Measurements from ENCODE around the genes SMAD3 and CLN6.

DNA sequence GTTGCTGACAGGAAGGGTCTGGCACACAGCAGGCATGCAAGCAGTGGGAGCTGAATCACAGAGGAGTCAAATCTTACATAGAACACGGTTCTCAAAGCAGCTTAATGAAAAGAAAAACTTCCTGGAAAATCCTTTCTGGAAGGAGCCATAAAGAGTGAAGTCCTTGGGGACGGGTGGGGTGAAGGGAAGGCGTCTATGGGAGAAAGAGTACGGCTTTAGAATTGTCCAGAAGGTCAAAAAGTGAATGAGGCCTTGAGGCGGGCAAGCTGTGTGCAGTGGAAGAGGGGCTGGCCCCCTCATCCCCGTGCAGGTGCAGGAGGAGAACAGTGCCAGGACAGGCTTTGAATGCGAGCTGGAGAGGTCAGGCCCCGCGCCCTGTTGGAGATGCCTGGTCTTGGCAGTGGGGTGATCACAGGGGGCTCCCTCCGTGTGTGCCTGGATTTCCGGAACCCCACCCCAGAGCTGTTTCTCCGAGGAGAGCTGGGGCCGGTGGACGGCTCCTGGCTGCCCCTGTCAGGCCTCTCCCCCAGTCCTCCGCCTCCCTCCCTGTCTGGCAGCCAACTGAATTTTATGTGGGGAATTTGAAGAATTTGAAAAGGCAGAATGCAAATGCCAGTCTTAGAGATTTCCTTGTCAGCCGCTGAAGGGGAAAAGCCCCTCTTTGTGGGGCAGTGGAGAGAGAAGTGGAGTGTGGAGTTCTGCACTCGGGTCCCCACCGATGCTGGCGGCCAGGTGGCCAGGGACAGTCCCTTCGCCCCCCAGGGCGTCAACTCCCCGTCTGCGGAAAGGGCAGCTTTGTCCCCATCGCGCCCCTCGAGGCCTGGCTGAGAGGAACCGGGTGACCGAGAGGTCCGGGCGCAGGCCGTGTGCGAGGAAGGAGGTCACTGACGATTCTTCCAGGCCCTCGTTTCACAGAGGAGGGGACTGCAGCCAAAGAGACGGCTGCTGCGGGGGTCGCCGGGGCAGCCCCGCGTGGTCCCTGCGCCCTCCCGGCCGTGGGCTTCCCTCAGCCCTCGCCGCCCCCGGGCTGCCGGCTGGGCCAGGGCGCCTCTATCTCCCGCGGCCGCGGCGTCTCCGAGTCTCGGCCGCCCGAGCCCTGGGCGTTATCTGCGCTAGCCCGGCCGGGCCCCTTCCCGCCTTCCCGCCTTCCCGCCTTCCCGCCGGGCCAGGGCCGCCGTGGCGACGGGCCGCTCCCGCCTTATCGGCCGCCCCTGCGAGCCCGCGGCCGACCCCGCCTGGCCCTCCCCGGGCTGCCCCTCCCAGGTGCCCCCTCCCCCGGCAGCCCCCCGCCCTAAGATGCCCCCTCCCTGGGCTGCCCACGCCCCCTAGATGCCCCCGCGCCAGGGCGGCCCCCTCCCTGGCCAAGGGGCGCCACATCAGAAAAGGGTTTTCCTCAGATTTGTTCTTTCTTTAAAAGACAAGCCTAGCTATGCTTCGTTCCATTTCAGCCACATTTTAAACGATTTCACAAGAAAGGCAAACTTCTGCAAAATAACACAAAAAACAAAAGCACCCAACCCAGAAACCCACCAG lies 56.0 kb upstream of the LCTL start:
- PRO-cap, result no peak

DNA sequence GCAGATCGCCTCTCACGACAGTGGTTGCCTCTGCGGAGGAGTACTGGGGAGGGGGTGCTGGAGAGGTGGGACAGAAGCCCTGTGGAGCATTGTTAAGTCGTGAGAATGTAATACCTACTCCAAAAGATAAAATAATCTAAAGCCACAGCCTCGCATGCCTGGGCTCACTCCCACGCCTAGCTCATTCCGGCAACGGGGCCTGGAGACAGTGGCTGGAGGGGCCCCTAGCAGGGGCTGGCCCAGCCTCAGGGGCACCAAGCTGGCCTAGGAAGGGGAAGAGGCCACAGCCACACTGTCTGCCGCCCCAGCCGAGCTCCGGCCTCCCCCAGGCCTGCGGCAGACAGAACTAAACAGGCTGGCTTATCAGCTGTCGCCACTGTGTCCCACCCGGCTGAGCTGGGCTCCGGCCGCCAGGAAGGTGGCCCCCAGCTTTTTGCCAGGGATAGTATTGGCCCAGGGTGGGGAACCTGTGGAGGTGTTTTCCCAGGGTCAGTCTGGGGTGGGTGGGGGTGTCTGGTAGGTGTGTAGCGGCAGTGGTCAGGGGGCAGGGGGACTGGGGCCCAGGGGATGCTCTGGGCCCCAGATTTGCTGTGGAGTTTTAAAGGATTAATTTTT lies 65.2 kb upstream of the LCTL start:
- PRO-cap, result no peak

DNA sequence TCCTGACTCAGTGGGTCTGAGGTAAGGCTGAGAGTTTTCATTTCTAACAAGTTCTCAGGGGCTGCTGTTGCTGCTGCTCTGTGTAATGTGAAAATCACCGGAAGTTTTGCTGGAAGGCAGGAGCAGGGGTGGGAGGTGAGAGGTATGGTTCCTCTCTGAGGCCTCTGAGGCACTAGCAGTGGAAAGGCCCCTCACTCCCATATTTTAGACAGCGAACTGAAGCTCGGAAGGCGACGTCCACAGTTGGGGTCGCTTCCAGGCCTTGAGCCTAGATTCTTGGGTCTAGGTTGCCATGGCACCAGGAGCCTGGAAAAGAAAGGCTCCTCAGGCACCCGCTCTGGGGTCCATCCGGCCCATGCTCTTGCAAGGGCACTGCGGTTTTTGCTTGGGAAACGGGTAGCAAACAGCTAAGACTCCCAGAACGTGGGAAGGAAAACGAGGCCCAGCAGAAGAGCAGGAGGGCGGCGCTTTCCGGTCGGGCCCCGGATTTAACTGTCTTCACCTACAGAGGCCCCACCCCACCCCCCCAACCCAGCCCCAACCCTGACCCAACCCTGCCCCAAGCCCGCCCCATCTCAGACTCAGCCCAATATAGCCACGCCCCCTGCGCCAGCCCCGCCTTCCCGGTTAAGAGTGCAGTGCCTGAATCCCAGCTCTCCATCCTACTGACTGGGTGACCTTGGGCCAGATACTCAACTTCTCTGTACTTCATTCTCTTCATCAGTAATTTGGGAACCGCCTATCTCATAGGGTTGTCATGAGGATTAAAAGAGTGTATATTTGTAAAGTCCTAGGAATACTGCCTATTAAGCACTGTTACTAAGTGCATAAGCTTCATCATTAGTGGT lies 28.6 kb upstream of the SMAD6 start:
- PRO-cap, result no peak

- PRO-cap, result bidirectional peak, plus-strand start at chr15:66734408, minus-strand start at chr15:66734174
Measured at GRCh38 chr15:66733961-66734550, 32.0 kb downstream of the SMAD6 start.

DNA sequence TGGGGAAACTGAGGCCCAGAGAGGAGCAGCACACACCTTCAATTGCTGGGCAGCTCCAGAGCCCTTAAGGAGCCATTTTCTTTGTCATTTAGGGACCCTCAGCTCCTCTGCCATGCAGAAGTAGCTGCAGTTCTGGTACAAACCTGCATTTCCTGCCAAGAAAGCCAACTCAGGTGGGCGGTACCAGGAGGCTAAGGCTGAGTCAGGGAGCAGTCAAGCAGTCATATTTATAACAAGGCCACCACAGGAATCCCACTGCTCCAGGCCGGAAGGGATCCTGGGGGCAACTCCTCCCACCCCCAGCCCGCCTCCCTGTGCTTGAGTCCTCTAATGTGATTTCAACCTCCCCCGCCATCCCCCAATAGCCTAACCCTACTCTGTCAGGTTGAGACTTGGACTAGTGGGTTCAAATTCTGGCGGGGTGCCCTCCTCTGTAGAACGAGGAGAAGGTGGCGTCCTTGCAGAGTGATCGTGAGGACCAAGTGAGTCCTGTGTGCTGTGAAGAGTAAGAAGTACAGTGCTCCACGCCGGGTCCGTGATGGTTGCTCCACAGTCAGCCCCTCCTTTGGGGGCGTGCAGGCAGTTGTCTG lies 78.1 kb downstream of the SMAD6 start:
- PRO-cap, result no peak

GRCh38 chr15:66877729-66878477 lies 175.9 kb downstream of the SMAD6 start:
- PRO-cap, result no peak

GRCh38 chr15:67033922-67034344 lies 31.5 kb upstream of the SMAD3 start:
- PRO-cap, result no peak

- PRO-cap, result bidirectional peak, plus-strand start at chr15:67065845, minus-strand start at chr15:67065419; bidirectional peak, plus-strand start at chr15:67066176, minus-strand start at chr15:67066159; bidirectional peak, plus-strand start at chr15:67066617, minus-strand start at chr15:67066334
Measured at GRCh38 chr15:67065547-67066406, at the start of gene SMAD3. TSS of gene SMAD3 (plus strand) at chr15:67065602.

DNA sequence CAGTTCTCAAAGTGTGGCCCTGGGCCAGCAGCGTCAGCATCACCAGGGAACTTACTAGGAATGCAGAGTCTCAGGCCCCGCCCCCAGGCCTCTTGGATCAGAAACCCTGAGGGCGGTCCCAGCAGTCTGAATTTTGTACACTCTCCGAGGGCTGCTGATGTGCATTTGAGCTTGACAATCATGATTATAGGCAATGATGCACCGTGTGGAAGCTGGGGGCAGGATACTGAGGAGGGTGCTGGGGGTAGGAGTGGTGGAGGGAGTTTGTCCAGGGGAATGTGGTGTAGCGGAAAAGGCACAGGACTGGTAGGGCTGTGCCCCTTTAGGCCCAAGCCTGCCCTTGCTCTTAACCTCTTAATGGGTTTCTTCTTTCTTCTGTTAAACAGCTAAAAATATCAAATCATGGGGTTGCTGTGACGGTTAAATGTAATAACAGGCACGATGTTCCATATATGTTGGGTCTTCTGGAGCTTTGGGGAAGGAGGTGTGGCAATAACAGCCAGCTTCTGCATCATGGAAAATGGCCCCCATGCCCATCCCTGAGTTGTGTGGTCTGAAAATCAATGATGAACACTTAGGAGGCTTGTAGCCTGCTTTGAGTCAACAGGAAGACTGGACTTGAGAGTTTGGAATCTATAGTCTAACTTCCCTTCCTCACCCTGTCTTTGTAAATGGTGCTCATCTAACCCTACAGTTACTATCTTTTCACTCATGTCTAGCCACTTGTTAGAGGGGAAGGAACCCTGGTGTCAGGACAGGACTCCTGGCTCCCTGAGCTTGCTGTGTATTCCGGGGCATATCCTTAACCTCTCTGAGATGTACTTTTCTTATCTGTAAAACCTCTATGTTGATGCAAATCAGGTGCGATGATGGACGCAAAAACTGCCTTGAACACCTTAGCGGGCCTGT lies 27.3 kb downstream of the SMAD3 start:
- PRO-cap, result no peak

DNA sequence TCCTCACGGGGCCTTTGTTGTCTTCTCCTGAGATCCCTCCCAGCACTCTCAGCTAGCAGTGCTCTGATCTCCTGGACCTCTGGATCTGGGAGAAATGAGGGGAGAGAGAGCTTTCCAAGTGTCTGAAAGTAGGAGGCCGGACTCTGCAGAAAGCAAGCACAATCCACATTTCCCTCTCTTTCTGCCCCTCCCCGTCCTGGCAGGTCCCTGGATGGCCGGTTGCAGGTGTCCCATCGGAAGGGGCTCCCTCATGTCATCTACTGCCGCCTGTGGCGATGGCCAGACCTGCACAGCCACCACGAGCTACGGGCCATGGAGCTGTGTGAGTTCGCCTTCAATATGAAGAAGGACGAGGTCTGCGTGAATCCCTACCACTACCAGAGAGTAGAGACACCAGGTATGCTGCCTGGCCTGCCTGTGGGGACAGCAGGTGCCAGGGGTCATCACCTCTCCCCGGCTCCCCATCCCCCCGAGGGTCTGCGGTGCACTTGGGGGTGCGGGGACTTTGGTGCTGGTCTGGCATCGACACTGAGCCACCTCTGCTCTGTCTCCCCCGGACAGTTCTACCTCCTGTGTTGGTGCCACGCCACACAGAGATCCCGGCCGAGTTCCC lies 89.7 kb downstream of the AAGAB start:
- PRO-cap, result no peak

DNA sequence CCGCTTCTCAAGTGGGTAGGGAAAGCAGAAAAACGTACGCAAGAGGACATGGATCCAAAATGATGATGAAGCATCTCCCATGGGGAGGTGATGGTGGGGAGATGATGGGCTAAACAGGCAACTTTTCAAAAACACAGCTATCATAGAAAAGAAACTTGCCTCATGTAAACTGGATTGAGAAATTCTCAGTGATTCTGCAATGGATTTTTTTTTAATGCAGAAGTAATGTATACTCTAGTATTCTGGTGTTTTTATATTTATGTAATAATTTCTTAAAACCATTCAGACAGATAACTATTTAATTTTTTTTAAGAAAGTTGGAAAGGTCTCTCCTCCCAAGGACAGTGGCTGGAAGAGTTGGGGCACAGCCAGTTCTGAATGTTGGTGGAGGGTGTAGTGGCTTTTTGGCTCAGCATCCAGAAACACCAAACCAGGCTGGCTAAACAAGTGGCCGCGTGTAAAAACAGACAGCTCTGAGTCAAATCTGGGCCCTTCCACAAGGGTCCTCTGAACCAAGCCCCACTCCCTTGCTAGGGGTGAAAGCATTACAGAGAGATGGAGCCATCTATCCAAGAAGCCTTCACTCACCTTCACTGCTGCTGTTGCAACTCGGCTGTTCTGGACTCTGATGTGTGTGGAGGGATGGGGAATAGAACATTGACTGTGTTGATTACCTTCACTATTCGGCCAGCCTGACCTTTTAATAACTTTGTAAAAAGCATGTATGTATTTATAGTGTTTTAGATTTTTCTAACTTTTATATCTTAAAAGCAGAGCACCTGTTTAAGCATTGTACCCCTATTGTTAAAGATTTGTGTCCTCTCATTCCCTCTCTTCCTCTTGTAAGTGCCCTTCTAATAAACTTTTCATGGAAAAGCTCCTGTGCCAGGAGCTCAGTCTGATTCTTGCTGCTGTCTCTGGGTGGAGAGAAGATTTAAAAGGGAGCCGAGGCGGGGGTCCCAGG lies 59.9 kb downstream of the AAGAB start:
- PRO-cap, result no peak

DNA sequence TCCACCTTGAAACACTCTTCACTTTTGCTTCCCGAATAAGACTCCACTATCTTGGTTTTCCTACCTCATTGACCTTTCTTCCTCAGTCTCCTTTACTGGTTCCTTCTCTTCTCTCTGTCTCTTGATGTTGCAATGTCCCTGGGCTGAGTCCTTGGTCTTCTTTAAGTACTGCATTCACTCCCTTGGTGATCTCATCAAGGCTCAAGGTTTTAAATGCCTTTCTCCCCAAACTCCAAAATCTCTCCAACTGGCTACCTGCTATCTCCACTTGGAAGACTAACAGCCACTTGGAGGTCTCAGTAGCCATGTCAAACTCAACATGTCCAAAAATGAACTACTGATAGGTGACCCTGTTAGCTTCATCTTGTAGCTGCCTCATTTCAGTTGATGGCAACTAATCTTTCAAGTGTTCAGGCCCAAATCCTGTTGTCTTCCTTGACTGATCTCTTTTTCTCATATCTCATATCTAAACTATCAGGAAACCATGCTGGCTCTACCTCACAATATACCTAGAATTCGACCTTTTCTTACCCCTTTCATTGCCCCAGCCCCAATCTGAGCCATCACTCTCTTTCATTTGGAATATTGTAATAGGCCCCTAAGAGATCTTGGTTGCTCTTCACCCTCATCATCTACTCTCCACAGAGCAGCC lies 31.3 kb downstream of the AAGAB start:
- PRO-cap, result no peak

GRCh38 chr15:67520330-67520894 lies 519 bp upstream of the C15orf61 start:
- PRO-cap, result bidirectional peak, plus-strand start at chr15:67520720, minus-strand start at chr15:67520621

DNA sequence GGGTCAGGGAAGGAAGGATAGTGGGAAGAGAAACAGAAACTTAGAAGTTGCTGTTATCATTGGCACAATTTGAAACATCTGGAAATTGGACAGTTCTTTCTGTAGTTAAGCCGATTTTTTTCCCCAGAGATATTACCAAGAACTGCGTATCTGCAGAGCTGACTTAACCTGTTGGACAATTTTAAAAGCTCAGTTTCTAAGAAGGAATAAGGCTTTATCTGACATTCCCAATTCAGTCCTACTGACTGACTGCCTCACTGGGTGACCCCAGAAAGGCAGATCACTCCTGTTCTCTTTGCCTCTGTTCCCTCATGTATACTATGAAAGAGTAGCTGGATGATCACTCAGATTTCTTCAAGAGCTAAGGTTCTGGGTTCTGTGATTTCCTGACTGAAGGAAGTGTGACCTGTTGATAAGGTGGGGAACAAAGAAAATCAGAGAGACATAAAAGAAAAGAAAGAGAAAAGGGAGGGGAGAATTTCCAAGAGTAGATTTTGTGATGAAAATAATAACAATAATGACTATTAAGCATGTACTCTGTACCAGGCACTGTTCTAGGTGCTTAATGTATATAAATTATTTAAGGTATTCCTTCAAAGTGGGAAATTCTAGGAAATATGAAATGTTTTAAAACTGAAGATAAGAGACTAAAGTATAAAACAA lies 128.4 kb downstream of the MAP2K5 start:
- PRO-cap, result no peak

DNA sequence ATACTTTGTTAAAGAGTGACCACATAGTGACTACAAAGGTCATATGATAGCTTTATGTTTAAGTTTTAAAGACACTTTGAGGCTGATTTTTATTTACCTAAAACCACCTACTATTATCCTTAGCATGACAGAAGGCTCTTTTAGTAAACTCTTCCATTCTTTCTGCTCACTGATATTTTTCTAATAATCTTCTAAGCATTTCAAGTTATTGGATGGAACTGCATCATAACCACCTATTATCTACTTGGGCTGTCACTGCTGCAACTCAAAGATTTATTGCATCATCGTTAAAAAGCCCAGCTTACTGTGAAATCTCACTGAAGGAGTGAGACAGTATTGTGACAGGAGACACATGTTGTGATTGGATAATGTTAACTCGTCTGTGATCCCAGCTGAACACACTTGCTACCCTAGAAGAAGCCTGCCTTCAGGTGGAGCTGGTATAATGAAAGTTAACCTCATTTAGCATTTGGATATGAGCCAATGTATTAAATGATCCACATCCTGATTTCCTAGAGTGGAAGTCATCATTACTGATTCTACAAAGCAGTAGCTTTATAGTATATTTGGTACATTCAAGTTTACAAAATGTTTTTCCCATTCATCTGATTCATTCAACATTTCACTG lies 138.1 kb downstream of the MAP2K5 start:
- PRO-cap, result no peak

- PRO-cap, result no peak
Measured at GRCh38 chr15:67925049-67925799, 99.9 kb downstream of the SKOR1 start.

DNA sequence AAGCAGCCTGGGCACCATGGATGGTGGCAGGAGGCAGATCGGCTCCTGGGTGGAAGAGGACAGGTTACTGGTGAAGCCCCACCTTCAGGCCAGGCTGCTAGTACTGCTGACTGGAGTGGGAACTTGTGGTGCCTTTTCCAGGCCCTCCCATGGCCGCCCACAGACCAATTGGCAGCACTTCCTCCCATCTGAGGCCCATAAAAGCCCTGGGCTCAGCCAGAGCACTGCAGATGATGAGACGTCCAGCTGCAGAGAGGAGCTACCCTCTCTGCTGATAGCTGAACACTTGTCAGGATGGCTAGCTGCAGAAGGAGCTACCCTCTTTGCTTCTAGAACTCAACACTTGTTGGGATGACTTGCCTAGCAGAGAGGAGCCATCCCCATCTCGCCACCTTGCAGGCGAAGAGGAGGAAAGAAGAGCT lies 8.1 kb upstream of the PIAS1 start:
- PRO-cap, result no peak

- PRO-cap, result no peak
Measured at GRCh38 chr15:68156174-68157075, 48.7 kb downstream of the CALML4 start.

GRCh38 chr15:68207105-68208085 lies 2.3 kb upstream of the CALML4 start:
- PRO-cap, result no peak

GRCh38 chr15:68229045-68229938 lies at the start of gene CLN6:
TSS of gene CLN6 (minus strand) at chr15:68229728.
- PRO-cap, result bidirectional peak, plus-strand start at chr15:68229511, minus-strand start at chr15:68229424; bidirectional peak, plus-strand start at chr15:68229839, minus-strand start at chr15:68229664

Measured in tibial artery (tissue), 1 donor.